Metastatic Liver Carcinoma in the Lung (tissue), 2 donors: ENCODE results near the genes TUBD1 and BRIP1.

DNA sequence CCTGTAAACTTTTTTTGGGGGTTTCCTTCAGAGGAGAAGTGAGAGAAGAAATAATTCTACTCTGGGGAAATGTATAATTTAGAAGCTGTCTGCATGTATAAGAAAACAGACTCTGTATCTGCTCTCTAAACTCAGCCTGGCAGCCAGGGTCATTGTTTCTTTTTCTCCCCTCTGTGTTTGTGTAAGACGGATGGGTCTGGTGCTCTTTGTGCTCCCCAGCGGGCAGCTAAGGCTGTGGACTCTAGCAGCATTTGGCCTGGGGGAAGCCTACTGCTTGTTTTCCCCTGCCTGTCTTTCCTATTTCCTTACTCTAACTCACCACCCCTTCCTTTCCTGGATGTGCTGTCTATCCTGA lies 19.2 kb downstream of the YPEL2 start:
- PRO-cap, 2 experiments = no peak in any of the 2 experiments

- PRO-cap, 2 experiments = peak in 2 of 2 experiments; most common minus-strand start chr17:59428094 (in 2)
These were observed 96.5 kb downstream of the YPEL2 start for GRCh38 chr17:59427887-59428469.

DNA sequence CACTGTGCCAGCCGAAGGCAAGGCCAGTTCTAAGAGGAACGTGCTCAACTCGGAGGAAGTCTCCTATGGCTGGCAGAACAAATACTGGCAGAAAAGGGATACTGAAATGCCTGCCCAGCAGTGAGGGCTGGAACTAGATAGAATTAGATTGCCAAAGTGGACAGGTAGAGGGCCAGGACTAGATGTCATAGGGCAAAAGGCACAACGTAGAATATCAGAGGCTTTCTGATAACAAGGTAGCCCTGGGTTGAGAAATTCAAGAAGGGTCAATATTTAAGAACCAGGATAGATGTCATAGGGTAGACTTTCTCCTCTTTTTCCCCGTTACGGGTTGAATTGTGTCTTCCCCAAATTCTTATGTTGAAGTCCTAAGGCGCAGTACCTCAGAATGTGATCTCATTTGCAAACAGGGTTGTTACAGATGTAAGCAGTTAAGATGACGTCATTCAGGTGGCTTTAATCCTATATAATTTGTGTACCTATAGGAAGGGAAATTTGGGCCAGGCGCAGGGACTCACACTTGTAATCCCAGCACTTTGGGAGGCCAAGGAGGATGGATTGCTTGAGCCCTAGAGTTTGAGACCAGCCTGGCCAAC lies 99.6 kb upstream of the DHX40 start:
- PRO-cap, 2 experiments = no peak in any of the 2 experiments

- PRO-cap, 2 experiments = no peak in any of the 2 experiments
These were observed 11.0 kb downstream of the PTRH2 start for GRCh38 chr17:59695829-59696996.

- PRO-cap, 2 experiments = no peak in any of the 2 experiments
These were observed 36.8 kb downstream of the VMP1 start for GRCh38 chr17:59744254-59744719.

- PRO-cap, 2 experiments = no peak in any of the 2 experiments
These were observed 48.9 kb downstream of the TUBD1 start for GRCh38 chr17:59843913-59844213.

DNA sequence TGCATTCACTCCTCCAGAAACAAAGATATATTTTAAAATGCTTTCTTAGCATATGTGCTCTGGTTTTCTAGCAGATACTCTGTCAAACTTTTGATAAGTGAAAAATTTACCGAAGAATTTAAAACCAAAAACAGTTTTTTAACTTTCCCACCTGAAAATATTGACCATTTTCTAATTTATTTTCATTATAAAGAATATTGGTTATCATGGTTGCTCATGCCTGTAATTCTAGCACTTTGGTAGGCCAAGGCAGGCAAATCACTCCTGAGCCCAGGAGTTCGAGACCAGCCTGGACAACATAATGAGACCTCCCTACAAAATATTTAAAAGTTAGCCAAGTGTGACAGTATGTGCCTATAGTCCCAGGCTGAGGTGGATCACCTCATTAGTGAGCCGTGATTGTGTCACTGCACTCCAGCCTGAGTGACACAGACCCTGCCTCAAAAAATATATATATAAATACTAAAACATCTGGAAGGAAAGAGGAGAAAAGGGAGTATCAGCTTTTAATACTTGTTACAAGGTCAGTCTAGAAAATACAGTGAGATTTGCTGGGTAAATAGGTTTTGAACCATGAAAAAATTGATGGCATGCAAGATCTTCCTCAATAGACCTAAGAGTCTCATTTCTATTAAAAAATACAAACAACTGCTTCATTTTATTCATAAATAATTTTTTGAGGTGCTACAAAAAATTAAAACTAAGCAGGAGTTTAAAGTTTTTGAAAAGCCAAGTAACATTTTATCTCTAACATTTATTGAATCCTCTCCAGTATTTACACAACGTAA lies 47.8 kb downstream of the TUBD1 start:
- PRO-cap, 2 experiments = no peak in any of the 2 experiments

GRCh38 chr17:59892606-59893045 lies at the start of gene TUBD1:
TSS of gene TUBD1 (minus strand) at chr17:59892943.
- PRO-cap, 2 experiments = peak in 2 of 2 experiments; most common minus-strand start chr17:59892720 (in 2)

GRCh38 chr17:59958597-59959544 lies 5.7 kb downstream of the RNFT1 start:
- PRO-cap, 2 experiments = no peak in any of the 2 experiments

GRCh38 chr17:60043592-60044146 lies 35.1 kb downstream of the HEATR6 start:
- PRO-cap, 2 experiments = no peak in any of the 2 experiments

DNA sequence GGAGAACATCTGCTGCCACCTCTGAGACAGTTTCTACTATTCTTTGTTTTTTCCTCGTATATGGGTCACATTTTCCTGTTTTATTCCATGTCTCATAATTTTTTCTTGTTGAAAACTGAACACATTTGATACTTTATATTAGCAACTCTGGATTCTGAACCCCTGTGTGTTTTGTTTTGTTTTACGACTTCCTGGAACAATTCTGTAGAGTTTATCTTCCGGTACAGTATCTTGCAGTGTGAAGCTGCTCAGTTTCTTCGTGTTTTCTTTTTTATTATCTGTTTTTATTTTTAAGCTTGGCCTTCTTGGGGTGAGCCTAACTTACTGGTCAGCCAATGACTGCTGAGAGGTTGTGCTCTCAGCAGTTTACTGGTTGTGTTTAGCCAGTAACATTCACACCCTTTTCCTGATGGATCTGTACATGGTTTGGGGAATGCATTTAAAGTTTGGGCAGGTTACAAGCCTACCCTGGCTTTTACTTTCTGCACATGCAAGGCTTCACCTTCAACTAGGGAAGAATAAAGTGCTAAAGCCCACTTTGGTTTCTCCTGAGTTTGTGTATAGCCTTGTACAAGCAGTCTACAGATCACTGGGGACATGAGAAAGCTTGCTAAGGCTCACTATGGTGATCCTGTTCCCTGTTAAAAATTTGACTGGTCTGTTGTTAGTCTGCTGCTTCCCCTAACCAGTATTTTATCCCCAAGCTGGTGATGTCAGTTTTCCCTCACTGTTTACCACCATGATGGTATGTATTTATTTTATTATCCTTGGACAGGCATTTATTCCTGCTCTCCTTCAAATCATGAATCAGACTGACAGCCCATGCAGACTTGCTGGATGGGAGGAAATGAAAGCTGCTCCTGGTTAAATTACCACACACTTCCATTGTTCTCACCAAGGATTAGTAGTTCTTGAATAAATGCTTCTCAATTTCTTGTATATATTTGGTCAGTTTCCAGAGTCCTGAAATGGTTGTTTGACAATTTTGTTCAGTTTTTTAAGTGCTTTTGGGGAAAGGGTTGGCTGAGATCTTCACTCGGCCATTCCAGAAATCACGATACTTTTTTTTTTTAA lies 99.4 kb downstream of the CA4 start:
- PRO-cap, 2 experiments = no peak in any of the 2 experiments

GRCh38 chr17:60291714-60293183 lies 99.7 kb downstream of the USP32 start:
- PRO-cap, 2 experiments = no peak in any of the 2 experiments

- PRO-cap, 2 experiments = no peak in any of the 2 experiments
These were observed 1.9 kb downstream of the APPBP2 start for GRCh38 chr17:60524040-60524601.

GRCh38 chr17:60743711-60744315 lies 66.2 kb downstream of the BCAS3 start:
- PRO-cap, 2 experiments = peak in 1 of 2 experiments; most common minus-strand start chr17:60744137 (in 1)

DNA sequence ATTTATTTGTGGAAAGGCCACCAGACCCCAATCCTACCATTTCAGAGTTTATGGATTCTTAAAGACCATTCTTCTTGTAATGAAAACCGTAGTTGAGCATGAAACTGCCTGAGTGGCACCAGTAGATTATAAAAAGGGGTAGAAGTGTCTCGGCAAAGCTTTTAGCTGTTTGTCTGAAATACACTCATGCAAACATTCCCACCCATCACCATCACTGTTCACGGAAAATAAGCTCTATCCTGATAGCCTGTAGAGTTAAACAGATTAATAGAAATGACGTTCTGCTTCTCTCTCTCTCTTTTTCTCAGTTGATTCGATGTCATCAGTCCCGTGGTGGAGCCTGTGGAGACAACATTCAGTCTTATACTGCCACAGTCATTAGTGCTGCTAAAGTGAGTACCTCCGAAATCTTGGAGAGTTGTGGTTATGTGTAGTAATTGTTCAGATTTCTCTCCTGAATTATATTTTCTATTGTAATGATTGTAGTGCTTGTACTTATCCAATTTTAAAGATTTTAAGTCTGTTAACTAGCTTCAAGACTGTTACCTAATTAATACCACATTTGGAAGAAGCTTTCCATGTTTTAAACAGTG lies 224.8 kb downstream of the BCAS3 start:
- PRO-cap, 2 experiments = peak in 2 of 2 experiments; most common plus-strand start position 325 of the sequence (in 2); most common minus-strand start position 130 of the sequence (in 1)

GRCh38 chr17:61260323-61260989 lies 139.2 kb upstream of the TBX2 start:
- PRO-cap, 2 experiments = no peak in any of the 2 experiments

GRCh38 chr17:61862907-61863602 lies at the start of gene BRIP1:
TSS of gene BRIP1 (minus strand) at chr17:61863528.
- PRO-cap, 2 experiments = peak in 2 of 2 experiments; most common plus-strand start chr17:61863081 (in 1); most common minus-strand start chr17:61863008 (in 1)

DNA sequence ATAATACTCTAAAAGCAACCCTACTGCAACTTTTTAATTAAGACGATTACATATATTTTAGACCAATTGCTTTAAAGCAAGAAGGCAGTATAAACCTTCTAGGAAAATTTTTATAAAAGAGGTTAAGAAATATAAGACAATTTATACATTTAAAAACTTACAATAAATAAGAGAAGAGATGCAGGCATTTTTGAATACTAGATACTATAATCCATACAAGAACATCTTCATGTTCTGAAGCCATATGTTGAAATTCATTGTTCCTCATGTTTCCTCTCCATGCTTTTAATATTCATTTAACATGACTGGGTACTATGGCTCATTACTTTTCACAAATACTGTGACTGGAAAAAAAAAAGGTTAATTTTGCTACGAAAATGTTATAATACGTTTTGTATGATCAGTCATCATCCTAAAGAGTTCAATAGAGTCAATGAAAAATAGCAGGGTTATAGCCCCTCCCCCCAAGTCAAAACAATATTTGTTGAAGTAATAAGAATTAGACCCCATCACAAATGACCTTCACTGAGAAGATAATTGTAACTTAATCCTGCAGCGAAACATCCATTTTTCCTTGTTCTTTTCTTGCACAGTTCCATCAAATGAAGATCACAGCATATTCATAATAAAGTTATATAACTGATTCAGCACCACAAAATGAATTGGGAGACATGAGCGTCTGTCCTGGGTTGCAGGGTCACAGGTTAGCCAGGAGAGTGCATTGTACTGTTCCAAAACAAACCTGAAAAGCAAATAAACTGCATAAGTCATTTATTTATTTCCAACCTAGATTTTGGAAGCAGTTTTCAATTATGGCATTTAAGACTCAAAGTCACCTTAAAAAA lies 18.3 kb upstream of the INTS2 start:
- PRO-cap, 2 experiments = no peak in any of the 2 experiments

GRCh38 chr17:62064300-62064725 lies 765 bp downstream of the MED13 start:
- PRO-cap, 2 experiments = no peak in any of the 2 experiments

GRCh38 chr17:62165201-62165816 lies 100.2 kb upstream of the MED13 start:
- PRO-cap, 2 experiments = no peak in any of the 2 experiments